Anterior vena cava (tissue), 1 donor: ENCODE results near the gene MFSD2A.

DNA sequence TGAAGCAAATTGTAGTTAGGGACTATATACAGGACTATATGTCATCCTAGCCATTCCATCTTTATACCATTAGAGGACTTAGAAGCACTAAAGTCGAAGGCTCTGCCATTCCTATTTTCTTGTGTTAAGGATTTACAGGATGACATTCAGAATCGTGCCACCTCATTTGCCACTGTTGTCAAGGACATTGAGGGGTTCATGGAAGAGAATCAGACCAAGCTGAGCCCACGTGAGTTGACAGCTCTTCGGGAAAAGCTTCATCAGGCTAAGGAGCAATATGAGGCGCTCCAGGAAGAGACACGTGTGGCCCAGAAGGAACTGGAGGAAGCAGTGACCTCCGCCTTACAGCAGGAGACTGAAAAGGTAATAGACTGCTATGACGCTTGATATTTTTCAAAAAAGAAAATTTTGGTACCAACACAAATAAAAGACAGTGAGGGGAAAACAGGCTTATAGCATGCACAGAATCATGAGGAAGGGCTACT lies 140.7 kb upstream of the BMP8A start:
- PRO-cap, result no peak

GRCh38 chr1:39387292-39387811 lies 104.1 kb upstream of the BMP8A start:
- PRO-cap, result no peak

DNA sequence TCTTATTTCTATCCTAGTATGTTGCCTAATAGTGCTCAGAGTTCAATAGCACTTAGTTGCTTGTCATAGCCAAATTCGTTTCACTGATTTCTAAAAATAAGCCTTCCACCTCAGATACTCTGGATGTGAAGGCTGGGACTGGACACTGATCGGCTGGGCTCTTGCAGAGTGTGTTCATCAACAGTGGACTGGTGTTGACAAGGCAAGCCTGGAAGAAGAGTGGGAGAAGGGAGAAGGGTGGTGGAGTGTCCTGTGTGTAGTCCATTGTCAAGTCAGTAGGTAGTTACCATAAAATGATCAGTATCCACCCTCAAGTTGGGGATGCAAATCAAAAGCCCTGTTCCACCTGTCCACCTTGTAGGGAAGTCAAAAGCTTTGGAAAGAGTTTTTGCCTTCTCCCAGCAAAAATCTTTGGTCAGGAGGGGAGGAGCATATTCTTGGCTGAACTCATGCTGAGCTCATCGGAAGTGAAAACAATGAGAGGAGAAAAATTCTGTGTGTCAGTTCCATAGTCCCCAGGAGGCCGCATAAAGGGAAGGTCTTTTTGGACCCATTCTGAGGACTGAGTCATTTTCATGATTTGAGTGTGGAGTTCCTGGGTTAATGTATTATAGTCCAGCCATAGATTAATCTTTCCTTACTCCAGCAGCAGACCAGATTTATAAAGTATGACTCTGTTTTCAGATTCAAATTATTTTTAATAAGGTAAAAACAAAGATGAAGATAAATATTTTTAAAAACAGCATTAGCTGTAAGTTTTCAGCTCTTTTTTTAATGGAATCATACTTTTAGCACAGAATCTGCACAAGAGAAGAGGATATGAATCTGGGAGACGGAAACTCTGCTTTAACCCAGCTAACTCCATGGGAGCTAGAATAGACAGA lies 99.4 kb upstream of the BMP8A start:
- PRO-cap, result unidirectional peak, plus-strand start at position 122 of the sequence

- PRO-cap, result no peak
Observed at GRCh38 chr1:39487212-39488292, 3.9 kb upstream of the BMP8A start.

DNA sequence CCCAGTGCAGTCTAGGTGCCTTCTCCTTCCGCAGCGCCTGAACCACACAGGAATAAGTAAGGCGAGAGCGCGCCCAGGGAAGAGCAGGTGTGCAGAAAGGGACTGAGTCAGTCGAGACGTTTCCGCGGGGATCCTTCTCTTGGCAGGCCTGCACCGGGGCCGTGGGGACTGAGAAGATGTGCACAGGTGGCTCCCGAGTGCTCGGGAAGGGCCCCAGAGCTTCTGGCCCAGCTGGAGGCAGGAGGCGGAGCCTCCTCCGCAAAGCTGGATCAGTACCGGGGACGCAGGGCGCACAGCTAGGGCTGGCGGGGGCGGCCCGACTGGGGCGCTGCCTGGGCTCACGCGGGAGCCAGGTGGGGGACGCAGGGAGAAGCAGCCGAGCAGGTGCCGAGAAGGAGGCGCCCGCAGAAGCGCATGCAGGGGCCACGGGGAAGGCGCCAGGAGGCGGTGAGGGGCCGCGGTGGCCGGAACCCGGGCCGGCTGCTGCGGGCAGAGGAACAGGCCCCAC lies 658 bp upstream of the BMP8A start:
- PRO-cap, result no peak

GRCh38 chr1:39515723-39516039 lies 24.2 kb downstream of the BMP8A start:
- PRO-cap, result no peak

GRCh38 chr1:39526939-39527697 lies 35.7 kb downstream of the BMP8A start:
- PRO-cap, result no peak

- PRO-cap, result no peak
Observed at GRCh38 chr1:39544345-39544846, 32.2 kb downstream of the PABPC4 start.

GRCh38 chr1:39609465-39610458 lies 29.7 kb downstream of the HEYL start:
- PRO-cap, result no peak

GRCh38 chr1:39757392-39758157 lies 13.6 kb downstream of the OXCT2 start:
- PRO-cap, result no peak

DNA sequence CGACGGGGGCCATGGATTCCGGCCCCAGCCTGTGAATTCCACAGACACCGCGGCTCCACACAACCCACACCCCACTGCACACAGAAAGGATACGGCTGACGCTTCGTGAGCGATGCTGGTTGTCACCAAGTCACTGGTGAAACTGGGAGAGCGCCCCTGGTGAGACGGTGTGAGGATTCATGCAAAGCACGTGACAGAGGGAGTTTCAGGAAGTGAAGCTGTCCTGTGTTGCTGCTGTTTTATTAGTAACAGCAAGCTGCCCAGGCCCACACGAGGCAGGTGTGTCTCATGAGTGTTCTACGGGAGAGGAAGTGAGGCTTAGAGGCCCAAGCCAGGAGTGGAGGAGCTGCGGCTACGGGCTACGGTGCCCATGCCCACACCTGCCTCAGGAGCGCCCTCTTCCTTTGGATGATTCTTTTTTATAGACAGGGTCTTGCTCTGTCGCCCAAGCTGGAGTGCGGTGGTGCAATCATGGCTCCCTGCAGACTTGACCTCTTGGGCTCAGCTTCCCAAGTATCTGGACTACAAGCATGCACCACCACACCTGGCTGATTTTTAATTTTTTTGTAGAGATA lies 28.7 kb upstream of the BMP8B start:
- PRO-cap, result no peak

DNA sequence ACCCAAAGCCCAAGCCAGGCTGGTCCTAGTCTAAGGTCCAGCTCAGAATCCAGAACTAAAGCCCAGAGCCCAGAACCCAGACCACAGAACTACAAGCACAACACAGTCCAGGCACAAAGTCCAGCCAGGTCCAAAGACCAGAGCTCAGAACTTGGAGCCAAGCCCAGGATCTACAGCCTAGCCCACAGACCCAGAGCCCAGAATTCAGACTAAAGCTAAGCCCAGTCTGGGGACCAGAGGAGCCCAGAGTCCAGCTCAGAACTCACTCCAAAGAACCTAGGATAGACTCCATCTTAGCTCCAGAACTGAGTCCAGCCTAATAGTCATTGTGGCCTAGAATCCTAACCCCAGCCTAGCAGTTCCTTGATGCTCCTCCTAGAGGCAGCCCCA lies 17.8 kb upstream of the MFSD2A start:
- PRO-cap, result no peak

- PRO-cap, result no peak
Observed at GRCh38 chr1:39941027-39941742, 13.8 kb upstream of the MFSD2A start.

GRCh38 chr1:39954790-39955297 lies at the start of gene MFSD2A:
Gene MFSD2A (plus strand): TSS chr1:39955145.
- PRO-cap, result bidirectional peak, plus-strand start at chr1:39955145, minus-strand start at chr1:39954982

DNA sequence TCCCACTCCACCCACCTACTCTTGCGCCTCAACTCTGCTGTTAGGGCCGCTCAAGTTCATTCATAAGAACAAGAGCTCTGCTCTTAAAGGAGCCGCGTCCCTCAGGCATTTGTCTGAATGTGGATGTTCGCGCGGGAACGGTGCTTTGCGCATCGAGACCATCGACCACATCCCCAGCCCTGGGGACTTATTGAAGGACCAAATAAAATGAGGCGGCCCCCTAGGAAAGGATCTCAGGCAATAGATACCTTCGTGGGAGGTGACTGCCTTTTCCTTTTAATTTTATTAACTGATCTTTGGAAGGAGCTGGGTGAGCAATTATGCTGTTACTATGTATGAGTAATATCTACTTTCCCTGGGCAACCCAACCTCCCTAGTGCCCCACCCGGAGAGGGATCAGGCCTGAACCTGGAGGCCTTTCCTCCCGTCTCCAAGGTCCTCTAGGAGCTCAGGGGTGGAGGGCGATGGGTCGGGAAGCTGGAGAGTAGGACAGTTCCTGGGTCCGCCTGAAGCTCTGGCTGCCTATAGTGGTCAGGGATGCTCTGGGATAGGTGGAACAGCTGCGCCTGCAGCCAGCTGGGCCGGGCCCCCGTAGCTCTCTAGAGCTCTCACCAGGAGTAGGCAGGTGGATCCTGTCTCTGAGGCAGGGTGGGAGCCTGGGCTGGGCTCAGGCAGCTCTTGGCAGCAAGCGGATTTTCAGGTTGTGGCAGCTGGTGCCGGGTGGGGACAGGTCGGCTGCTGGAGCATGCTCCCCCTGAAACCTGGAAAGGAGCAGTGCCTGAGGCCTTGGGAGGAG lies 1.0 kb downstream of the MFSD2A start:
- PRO-cap, result no peak

DNA sequence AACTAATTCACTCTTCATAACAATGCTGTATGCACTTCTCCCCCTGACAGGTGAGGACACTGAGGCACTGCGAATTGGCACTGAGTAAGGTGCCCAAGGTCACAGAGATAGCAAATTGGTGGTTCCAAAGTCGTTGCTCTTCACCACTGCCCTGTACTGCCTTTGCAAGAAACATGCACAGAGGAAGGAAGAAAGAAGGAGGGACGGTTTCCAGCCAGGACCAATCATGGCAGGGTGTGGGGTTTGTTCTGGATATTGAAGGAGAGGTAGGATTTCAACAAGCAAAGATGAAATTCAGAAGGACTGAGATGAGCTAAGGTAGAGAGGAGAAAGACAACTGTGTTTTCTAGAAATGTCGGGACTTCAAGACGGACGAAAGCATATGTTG lies 471 bp upstream of the PPT1 start:
- PRO-cap, result no peak

- PRO-cap, result no peak
Observed at GRCh38 chr1:40186353-40187059, 25.3 kb downstream of the RLF start.

GRCh38 chr1:40217258-40217895 lies 30.4 kb upstream of the TMCO2 start:
- PRO-cap, result no peak

DNA sequence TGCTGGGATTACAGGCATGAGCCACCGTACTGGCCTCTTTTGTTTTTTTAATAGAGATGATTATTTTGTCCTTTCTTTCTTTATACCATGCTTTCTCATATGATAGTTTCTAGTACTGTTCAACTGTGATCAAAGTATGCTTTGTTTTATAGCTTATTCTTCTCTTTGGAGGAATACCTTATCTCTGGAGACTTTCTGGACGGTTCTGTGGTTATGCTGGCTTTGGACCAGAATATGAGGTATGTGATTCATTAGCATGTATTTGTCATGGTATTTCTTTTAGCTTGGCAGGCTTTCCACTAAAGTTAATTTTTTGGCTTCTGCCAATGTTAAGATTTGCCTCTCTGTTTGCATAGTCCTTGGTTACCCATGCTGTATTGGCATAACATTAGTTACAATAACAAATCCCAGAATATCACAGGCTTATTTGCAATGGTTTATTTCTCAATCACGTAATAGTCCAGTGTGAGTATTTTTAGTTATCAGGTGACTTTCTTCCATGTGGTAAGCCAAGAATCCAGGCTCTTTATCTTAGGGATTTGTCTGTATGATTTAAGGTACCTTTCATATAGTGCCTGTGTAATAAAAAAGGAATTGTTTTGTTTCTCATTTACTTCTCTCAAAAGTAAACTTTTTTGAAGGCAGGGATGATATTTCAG lies 9.7 kb downstream of the ZMPSTE24 start:
- PRO-cap, result no peak

- PRO-cap, result no peak
Observed at GRCh38 chr1:40312332-40312863, 4.7 kb downstream of the COL9A2 start.